ENCODE measurements around a stretch of chr6.

DNA sequence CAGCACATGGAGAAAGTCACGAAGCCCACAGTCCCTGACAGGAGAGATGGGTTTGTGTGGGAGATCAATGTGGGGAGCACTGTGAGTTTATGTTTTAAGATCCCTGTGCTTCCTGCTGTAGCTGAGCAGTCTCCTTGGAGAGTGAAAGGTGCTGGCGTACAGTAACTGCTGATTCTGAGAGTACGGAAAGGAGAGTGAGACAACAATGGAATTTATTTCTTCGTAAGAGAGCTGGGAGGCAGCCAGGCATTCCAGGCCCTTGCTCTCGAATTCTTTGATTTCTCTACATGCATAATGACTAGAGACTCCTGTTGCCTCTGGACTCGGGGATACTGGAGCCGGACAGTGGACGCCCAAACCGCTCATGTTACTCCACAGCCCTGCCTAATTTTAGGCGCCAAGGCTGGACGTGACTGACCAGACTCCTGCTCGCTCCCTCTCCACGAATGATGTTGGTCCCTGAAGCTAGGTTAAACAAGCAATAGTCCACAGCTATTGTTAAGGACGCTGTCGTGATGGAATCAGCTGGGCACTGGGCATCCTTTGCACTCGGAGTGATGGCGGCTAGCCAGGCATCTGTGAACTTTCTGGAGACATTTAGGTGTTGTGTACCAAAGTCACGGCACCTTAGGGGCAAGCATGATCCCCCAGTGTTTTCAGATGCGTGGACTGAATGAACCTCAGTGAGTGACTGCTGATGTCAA, 130.9 kb upstream of the PHACTR1 start:
- PRO-cap, result no peak
- RAMPAGE, long total RNA, result no peak

DNA sequence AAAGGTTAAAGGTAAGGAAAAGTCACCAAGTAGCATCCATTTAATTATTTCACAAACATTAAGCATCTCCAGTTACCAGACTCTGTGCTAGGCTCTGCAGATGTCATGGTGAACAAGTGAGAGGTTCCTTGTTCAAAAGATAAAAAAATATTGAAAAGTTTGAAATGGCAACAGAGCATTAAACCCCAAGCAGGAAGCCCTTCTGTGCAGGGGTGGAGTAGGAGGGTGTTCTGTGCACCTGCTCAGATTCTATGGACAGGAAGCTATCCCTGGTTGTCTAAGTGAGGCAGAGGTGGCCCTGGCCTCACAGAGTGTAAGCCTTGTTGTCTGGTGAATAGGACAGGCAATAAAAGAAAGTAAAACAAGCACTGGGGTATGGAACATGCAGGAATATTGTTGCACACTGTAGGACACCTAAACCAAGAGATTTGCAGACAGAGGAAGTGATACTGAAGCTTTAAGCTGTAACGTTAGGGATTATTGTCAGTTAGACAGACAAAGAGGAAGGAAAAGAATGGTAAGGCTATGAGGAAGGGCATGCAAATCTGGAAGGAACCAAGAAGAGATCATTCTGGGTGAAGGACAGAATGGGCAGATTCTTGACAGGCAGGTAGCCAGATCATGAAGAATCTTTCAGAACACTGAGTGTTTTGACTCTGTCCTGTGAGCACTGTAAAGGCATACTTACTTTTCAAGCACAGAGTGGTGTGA, 66.8 kb downstream of the TBC1D7 start:
- PRO-cap, result no peak
- RAMPAGE, long total RNA, result no peak

GRCh38 chr6:13274439-13274938, 53.8 kb downstream of the TBC1D7 start:
- PRO-cap, result no peak
- RAMPAGE, long total RNA, result no peak

GRCh38 chr6:13434771-13435231, 52.6 kb downstream of the GFOD1 start:
- PRO-cap, result no peak
- RAMPAGE, long total RNA, result no peak

- PRO-cap, result no peak
- RAMPAGE, long total RNA, result no peak
These were observed 17.1 kb downstream of the GFOD1 start for GRCh38 chr6:13470043-13470941.

DNA sequence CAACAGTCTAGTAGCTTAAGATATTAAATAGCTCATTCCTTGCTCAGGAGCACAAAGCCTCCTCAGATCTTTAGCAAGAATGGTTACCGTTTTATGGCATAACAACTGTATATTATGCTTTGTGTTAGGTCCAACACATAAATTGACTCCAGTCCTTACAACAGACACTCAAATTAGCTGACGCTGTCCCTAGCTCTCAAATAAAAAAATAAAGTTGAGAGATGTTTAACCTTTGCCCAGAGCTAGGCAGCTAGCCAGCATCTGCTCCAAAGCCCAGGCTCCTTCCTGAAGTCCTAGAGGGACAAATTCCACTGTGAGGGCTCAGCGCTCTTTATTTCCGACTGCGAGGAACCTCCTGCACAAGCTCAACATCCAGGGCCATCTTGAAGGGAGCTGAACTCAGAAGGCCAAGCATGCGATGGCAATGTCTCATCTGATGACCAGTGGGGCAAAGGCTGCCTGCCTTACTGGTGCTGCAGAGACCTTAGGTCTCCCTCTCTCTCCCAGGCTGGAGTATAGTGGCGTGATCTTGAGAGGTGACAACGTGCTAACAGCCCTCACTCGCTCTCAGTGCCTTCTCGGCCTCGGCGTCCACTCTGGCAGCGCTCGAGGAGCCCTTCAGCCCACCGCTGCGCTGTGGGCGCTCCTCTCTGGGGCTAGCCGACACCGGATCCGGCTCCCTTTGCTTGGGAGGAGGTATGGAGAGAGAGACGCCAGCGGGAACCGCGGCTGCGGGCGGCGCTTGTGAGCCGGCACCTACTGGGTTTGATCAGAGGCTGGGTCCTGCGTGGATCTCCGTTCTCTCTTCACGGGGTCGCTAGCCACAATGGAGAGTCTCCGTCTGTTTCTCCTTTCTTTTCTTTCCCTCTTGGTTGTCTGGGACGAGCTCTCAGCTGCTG, 24.7 kb upstream of the GFOD1 start:
- PRO-cap, result no peak
- RAMPAGE, long total RNA, result no peak

DNA sequence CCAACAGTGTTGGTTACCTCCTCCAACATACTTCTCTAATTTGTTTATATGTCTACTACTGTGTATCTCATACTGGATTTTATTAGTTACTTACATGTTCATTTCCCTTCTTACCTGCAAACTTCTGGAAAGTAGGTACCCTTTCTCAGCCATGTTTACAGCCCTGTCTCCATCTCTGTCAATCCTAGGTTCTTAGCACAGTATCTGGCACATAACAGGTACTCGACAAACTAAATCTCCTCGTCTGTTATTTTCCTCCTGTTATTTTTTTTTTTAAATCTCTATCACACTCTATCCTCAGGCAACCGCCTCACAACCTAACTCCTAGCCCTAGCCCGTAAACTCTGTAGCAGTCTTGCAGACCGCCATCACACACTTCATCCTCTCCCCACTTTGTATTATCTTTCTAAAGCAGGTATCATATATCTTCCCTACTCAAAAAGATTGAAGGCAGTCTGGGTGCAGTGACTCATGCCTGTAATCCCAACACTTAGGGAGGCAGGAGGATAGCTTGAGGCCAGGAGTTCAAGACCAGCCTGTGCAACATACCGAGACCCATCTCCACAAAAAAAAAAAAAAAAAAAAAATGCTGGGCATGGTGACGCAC, 23.1 kb downstream of the RANBP9 start:
- PRO-cap, result no peak
- RAMPAGE, long total RNA, result no peak

DNA sequence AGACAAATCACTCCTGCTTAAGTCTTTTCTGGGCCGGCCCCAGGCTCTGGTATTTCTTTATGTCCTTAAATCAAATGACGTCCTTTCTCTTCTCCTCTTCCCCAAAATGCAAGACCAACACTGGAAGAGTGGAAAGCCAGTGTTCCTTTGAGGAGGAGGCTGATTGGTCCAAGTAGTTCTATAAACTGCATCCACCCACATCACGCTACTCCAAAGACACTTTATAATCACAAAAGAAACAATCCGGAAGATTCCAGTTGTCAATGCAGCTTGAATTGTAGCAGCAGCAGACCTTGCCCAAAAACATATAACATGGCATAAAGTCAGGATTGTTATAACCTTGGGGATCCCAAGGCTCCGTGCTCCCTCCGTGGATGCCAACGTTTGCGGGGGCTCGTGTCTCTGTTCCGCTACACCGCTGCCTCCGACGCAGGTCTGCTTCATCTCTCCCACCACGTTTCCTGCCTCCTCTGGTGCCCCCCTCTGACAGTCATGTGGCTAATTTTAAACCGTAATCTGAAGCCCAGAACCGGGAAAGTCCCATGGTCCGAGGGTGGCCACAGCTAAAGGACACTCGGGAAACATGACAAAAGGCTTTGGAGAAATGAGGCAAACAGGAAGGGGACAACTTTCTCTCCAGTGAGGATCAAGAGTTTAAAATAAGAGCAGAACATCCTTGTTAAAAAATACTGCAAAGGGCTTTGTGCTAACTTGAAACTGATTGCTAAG, 47.0 kb downstream of the MCUR1 start:
- PRO-cap, result no peak
- RAMPAGE, long total RNA, result no peak

DNA sequence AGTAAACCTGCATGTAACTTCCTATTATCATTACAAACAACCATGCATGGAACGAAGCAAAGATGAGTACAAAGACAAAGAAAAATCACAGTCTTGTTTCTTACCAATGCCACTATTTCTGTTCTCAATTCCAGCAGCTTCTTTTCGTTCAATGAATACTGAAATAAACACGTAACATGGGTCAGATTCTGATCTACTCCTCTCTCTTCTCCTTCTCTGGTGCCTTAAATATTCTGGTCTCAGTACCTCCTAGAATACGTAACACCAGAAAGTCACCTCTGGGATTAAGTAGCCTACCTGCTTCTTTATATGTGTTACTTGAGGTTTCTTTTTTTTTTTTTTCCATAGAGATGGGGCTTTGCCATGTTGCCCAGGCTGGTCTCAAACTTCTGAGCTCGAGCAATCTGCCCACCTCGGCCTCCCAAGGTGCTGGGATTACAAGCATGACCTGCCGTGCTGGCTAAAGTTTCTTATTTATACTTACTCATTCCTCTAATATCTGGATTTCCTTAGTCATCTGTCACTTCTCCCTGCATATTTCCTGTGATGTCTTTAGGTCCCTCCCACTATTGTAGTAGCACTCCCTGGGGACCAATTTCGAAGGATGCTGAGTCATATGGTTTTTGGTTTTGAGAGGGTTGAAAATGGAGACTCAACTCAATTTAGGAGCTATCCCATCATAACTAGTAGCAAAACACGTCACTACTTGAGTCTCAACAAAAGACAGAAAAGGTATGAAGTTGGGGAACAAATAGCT, 20.4 kb downstream of the MCUR1 start:
- PRO-cap, result no peak
- RAMPAGE, long total RNA, result no peak

GRCh38 chr6:13848548-13848798, 34.1 kb upstream of the MCUR1 start:
- PRO-cap, result no peak
- RAMPAGE, long total RNA, result no peak

DNA sequence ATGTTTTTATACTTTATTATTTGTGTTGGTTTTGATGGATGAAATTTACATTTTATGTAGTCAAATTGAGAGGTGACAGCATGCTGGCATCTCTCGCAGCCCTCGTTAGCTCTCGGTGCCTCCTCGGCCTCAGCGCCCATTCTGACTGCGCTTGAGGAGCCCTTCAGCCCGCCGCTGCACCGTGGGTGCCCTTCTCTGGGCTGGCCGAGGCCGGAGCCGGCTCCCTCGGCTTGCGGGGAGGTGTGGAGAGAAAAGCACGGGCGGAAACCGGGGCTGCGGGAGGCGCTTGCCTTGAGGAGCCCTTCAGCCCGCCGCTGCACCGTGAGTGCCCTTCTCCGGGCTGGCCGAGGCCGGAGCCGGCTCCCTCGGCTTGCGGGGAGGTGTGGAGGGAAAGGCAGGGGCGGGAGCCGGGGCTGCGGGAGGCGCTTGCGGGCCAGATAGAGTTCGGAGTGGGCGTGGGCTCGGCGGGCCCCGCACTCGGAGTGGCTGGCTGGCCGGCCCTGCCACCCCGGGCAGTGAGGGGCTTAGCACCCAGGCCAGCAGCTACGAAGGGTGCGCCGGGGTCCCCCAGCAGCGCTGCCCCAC, 45.5 kb upstream of the MCUR1 start:
- PRO-cap, result no peak
- RAMPAGE, long total RNA, result no peak

GRCh38 chr6:14095169-14096011, 22.2 kb upstream of the CD83 start:
- PRO-cap, result no peak
- RAMPAGE, long total RNA, result no peak

- PRO-cap, result no peak
- RAMPAGE, long total RNA, result no peak
These were observed 644 bp downstream of the CD83 start for GRCh38 chr6:14118143-14118688.

DNA sequence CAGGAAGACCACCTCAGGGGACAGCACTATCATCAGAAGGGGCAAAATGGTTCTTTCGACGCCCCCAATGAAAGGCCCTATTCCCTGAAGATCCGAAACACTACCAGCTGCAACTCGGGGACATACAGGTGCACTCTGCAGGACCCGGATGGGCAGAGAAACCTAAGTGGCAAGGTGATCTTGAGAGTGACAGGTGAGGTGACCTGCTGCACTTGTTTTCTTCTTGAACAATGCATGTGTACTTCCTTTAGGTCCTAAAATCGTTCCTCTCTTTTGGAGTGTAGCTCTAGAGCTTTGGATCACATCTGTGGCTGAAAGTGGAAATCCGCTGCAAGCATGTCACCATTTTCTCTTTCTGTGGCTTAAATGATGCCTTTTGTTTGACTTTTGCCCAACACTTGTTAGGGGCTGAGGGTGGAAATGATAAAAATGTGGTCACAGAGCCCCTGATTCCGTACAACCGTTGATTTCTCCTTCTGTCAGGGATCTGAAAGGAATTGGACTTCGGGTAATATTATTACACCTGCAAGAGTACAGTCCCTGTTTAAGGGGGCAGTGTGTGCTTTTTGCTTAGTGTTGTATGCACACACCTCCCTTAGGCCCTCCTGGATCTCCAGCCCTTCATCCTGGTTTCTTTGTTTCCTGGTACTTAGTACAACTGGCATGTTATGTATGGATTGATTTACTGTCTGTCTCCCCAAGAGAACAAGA, 14.1 kb downstream of the CD83 start:
- PRO-cap, result no peak
- RAMPAGE, long total RNA, result no peak

DNA sequence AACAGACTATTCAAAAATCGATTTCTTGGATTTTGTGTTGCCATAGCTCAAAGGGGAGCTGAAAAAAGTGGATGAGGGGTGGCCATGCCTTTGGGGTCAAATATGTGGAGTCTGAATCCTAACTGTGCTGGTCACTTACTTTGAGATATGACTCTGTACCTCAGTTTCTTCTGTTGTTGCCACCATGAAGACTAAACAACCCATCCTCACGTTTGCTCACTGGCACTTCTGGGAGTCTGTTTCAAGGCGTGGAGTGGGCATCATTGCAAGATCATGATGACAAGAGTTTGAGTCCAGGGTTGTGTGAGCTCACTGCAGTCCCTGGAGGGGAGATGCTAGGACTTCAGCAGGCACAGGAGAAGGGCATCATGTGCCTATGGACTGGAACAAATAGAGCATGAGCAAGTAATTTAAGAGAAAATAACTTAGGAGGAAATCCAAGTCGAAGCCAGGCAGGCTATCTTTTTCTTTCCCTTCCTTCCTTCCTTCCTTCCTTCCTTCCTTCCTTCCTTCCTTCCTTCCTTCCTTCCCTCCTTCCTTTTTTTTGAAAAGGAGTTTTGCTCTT, 33.5 kb downstream of the CD83 start:
- PRO-cap, result no peak
- RAMPAGE, long total RNA, result no peak

DNA sequence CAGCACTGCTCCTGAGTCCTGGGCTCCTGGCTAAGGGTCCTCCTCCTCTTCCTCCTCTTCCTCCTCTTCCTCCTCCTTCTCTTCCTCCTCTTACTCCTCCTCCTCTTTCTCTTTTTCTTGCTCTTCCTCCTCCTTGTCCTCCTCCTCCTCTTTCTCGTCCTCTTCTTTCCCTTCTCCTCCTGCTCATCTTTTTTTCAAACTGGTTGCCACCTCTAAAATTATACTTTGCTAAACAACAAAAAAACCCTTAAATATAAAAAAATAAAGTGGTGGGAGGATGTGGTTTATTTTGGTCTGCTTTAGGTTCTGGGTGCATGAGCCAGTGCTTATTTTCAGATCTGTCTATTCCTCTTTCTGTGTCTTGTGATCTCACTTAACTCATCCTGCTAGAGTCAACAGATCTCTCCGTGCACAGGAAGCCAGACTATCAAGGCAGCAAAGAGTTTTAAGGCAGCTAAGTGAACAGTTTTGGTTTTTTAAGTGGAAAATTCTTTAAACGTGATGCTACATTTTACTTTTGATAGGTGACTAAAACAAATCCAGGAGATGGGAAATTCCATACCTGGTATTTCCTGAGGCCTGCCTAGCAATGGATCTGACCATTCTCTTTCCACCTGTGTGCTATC, 159.4 kb downstream of the CD83 start:
- PRO-cap, result no peak
- RAMPAGE, long total RNA, result no peak

DNA sequence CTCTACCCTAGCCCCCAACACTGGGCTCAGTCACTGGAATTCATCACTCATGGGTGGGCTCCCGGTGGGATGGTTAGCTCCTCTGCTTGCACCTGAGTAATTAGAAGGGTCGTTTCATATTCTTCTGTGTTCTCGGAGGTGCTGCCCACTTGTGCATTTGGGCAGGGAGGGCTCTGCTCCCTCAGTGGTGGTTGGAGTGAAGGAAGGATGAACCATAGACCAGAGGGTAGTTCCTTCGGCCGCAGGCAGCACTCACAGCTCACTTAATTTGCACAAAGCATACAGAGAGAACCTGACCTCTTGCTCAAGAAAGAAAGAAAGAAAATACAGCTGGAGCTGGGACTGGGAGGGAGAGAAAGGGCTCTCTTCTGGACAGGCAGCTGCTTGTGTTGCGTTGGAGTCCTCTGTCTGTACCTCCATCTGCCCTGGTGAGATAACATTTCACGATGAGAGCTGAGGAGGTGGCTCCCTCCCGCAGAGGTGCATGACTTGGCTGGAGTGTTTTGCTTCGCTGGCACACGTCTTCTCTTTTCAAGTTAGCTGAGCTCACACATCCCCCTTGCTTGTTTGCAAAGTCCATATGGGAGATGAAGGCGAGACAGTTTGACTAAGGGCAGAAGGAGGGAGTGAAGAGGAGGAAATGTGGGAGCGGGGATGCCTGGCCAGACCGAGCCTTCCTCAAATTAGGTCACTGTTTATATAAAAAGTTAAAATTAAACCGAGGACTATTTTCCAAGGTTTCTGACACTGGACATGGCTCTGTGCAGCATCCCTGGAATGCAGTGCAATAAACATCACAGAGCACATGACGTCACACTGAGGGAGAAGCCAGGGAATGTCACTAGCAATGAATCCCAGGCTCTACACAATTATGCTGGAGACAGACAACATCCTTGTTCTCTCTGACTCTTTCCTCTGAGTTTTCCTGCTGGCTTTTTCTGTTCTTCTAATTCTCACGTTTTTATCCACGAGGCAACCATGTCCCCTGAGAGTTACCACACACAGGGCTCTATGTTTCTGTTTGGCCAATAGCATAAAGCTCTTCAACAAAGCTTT, 359.4 kb downstream of the CD83 start:
- PRO-cap, result no peak
- RAMPAGE, long total RNA, result no peak

- PRO-cap, result no peak
- RAMPAGE, long total RNA, result no peak
These were observed 518.5 kb upstream of the JARID2 start for GRCh38 chr6:14727270-14727855.

- PRO-cap, result no peak
- RAMPAGE, long total RNA, result no peak
These were observed 441.9 kb upstream of the JARID2 start for GRCh38 chr6:14803809-14804437.

GRCh38 chr6:15211082-15211456, 34.8 kb upstream of the JARID2 start:
- PRO-cap, result no peak
- RAMPAGE, long total RNA, result no peak

Measured in Karpas-422 (cell line).